Paraaortic lymph node (tissue), 1 donor: ENCODE results near the genes KRT7, KRT85 and KRT78.

- PRO-cap, result no peak
Observed at GRCh38 chr12:52210626-52210983, 18.8 kb upstream of the KRT80 start.

DNA sequence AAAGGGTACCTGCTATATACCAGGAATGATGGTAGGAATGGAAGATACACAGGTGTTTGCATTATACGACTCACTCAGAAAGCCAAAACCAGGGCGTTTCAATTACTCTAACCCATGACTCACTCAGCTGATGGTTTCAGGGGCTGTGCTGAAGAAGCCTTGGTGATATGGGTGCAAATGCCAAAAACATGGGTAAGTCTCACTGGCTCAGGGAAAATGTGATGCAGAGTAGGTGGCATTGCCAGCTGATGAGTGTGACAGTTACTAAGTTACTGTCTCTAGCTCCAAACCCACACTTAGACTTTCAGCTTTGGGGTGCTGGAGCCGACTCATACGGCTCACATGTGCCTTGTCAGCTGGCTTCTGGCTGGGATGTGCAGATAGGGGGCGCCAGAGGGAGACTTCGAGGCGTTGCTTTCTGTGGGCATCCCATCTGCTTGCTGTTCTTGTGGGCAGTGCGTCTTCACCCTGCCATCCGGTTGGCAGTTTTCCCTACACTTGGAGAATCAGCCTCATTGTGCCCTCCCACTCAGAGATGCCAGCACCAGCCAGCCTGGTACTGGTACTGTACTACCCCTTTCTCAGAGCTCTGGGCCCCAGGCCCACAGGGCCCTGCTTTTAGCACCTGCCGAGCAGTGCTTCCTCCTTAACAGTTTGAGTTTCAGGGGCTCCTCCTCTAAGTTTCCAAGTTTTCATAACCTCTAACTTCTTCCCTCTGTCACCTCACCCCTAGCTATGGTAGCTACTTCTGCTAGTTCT, 11.0 kb upstream of the KRT7 start:
- PRO-cap, result no peak

- PRO-cap, result no peak
Observed at GRCh38 chr12:52233002-52233320, at the start of gene KRT7. TSS of gene KRT7 (plus strand) at chr12:52233243.

GRCh38 chr12:52367241-52367783, at the start of gene KRT85:
TSS of gene KRT85 (minus strand) at chr12:52367481.
- PRO-cap, result no peak

- PRO-cap, result no peak
Observed at GRCh38 chr12:52614950-52615598, 3.3 kb downstream of the KRT73 start.

DNA sequence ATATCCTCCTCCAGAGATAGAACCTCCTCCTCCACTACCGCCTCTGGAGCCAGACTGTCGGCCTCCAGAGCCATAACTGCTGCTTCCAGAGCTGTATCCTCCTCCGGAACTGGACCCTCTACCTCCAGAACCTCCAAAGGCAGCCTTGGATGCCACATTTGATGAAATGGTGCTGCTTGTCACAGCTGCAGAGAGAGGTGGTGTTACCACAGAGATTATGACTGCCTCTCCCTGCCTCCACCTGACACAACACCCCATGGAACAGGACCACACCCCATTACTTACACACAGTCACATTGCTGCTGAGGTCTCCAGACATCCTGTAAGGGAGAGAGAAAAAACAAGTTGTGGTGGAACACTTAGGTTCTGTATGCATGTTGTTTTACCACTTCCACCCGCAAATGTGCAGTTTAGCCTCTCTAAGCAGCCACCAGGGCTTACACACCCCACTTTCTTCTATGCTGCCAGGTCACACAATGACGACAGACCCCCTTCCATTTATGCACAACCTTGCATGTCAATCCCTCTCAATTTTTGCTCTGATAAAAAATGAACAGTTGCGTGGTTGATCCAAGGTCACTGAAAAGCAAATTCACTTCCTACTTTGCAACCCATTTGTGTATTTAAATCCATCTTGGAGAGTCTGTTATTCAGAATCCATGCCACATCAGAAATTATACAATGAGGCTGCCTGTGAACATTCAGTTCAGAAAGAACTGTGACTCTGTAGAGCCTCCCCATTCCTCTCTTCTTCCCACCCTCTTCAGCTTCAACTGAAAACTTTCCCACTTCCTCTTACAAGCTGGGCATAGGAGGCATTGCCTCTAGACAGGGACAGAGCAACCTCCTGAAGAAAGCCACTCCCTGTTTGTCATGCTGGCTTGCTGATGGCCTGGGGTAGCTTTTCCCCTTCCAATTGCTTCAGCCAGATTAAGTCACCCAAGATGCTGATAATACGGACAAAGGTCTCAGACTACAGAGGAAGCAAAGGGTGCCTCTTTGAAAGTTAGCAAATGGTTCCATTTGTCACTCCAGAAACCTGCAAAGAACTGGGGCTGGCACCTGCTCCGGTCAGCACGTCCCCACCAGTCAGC, 6.4 kb downstream of the KRT2 start:
- PRO-cap, result unidirectional peak, minus-strand start at position 223 of the sequence

- PRO-cap, result no peak
Observed at GRCh38 chr12:52678431-52678964, 1.7 kb downstream of the KRT1 start.

DNA sequence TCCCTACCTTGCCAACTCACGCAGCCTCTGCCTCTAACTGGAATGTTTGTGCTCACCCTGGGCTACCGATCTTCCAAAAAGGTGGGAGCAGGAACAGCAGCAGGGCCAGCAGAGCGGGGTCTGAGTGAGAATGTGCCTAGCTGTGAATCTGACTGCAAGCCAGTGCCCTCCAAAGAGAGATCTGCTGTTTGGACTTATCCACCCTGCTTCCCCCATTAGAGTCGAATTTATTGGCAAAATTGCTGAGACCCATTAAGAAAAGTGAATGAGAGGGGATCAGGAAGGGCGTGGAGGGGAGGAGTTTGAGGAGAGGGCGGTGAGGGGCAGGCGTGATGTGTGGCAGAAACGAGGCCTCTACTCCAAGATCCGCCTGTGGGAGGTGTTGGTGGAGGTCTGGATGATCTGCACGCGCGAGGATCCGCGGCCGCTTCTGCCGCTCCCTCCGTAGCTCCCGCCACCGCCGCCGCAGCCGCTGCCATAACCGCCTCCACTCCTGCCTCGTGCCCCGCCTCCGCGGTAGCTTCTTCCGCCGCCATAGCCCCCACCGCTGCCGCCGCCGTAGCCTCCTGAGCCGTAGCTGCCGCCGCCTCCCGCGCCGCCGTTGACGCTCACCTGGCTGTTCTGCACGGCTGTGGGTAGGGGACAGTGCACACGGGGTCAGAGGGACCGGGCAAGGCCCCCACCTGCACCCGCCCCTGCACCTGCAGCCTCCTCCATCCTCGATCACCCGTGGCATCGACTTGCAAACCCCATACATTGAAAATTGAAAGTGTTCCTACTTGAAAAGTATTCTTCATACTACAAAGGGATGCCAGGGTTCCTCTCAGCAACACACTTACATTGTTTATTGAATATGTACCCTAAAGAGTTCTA, 10.8 kb upstream of the KRT1 start:
- PRO-cap, result unidirectional peak, plus-strand start at position 382 of the sequence

- PRO-cap, result no peak
Observed at GRCh38 chr12:52713966-52715091, 11.0 kb upstream of the KRT77 start.

- PRO-cap, result no peak
Observed at GRCh38 chr12:52847701-52848277, 1.0 kb downstream of the KRT78 start.

DNA sequence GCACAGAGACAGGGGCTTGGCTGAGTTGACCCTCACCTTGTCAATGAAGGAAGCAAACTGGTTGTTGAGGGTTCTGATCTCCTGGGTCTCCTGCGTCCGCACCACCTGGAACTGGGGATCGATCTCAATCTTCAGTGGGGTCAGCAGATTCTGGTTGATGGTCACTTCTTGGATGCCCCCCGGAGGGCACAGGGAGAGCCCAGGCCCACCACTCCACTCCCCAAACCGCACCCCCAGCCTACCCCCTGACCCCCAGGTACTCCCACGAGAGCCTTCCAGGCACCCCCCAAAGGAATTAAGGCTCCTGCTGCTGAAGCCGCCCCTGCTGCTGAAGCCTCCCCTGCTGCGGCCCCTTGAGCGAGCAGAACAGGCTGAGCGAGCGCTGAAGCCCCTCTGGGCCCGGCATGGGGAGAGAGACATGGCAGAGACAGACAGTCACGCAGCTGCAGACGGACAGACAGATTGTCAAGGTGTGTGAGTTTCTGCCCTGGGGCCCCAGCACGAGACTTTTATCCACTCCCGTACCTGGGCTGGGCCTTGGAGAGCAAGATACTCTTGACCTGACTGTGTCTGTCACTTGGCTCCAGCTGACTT, at the start of gene KRT78:
KRT78 (minus strand) TSS at position 484 of the 594 bp plus-strand sequence.
- PRO-cap, result no peak

GRCh38 chr12:52906294-52906981, 1.6 kb upstream of the KRT8 start:
- PRO-cap, result no peak

- PRO-cap, result no peak
Observed at GRCh38 chr12:52924990-52925749, 20.3 kb upstream of the KRT8 start.

GRCh38 chr12:52945252-52946256, 3.4 kb upstream of the KRT18 start:
- PRO-cap, result no peak

DNA sequence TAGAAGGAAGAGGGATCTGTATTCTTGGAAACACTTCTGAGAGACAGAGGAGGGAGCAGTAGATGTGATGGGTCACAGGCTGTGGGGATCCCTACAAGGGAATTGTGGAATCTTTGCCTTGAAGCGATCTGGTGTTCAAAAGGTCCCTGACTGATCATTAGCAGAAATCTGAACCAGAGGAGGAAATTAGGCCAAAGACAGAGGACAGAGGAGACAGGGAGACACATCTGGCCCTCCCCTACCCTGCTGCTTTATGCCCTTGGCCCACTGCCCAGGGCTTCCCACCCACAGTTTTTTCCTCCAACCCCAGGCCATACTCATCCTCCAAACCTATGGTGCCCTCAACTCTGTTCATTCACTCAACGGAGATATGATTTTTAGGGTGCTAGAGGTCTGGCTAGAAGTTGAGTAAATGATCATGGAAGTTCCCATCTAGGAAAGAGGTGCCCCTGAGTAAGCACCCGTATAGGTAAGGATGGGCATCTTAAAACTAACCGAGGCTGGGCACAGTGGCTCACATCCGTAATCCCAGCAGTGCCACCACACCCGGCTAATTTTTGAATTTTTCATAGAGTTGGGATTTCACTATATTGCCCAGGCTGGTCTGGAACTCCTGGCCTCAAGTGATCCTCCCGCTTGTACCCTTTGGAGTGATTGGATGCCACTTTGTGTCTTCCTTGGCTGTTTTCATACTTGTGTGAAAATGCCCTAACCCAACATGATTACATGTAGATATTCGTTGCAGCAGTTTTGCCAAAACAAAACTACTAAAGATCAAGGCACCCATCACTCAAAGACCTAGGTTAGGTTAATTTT, 4.3 kb downstream of the KRT18 start:
- PRO-cap, result no peak

GRCh38 chr12:52981186-52981418, 25.2 kb upstream of the EIF4B start:
- PRO-cap, result no peak

DNA sequence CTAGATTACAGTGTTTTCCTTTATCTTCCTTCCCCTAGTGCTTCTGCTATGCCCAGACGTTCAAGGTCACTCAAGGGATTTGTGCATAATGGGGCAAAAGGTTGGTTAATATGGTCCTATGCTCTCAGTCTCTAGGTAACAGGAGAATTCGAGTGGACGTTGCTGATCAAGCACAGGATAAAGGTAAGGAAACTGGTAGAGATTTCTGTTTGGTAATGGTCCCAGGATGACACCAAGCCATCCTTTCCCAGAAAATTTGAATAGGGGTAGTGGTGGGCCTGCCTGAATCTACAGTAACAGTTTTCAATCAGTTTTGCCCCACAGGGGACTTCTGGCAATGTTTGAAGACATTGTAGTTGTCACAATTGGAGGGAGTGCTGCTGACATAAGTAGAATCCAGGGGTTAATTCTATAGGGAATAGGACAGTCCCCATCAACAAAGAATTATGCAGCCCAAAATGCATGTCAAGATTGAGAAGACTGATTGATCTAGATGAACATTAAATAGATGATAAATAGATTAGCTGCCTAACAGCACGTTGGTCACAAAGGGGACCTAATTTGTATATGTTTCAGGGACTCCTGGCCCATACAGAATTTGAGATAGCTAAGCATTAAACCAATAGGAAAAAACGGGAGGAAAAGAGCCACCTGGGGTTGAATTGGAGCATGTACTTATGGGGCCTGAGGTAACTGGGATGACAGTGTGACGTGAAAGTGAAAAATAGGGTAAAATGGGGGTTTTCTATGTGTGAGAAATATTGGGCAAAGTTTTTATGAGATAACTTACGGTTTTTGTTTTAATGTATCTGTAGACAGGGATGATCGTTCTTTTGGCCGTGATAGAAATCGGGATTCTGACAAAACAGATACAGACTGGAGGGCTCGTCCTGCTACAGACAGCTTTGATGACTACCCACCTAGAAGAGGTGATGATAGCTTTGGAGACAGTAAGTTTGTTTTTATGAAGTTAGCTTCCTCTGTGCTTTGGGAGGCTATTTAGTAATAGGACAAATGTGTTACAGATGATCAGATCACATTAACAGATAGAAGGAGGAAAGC, 15.8 kb downstream of the EIF4B start:
- PRO-cap, result no peak

GRCh38 chr12:53044726-53044980, 5.2 kb upstream of the TNS2 start:
- PRO-cap, result no peak

GRCh38 chr12:53053444-53053954, 3.6 kb downstream of the TNS2 start:
- PRO-cap, result bidirectional peak, plus-strand start at chr12:53053820, minus-strand start at chr12:53053739

GRCh38 chr12:53058152-53058946, 8.5 kb downstream of the TNS2 start:
- PRO-cap, result no peak